Cardiac ventricle fibroblast (primary cell): ENCODE measurements around the genes ZNF879 and ZNF354C.

GRCh38 chr5:177602107-177602774 is 2.3 kb downstream of the B4GALT7 start:
- RAMPAGE, long total RNA = no peak

- RAMPAGE, long total RNA = no peak
Observed at GRCh38 chr5:177607256-177608263, 7.6 kb downstream of the B4GALT7 start.

GRCh38 chr5:177617637-177618502 is 17.9 kb downstream of the B4GALT7 start:
- RAMPAGE, long total RNA = no peak

DNA sequence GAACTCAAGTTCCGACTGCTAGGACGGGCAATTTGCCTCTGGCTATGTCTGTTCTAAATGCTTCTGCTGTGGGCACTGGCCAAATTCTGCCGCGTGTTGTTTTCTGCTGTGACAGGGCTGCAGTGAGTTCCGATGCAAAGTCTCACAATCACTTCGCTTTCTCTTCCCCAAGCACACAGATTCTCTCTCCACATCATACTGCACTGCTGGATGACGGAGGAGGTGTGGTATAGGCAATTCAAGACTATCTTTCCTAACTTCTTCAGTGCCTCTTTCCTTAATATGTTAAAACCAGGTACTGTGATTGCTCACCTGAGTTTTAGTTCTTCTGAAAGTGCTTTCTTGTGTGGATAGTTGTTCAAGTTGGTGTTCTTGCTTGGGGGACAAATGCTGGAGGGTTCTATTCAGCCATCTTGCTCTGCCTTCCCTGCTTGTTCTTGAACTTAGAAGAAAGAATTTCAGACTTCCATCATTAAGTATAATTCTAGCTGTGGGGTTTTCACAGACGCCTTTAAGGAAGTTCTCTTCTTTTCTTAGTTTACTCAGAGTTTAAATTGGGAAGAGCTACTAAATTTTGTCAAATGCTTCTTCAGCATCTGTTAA is 41.7 kb downstream of the B4GALT7 start:
- RAMPAGE, long total RNA = no peak

- RAMPAGE, long total RNA = no peak
Observed at GRCh38 chr5:177782638-177783416, 182.9 kb downstream of the B4GALT7 start.

- RAMPAGE, long total RNA = no peak
Observed at GRCh38 chr5:177944292-177944737, 51.7 kb downstream of the PROP1 start.

DNA sequence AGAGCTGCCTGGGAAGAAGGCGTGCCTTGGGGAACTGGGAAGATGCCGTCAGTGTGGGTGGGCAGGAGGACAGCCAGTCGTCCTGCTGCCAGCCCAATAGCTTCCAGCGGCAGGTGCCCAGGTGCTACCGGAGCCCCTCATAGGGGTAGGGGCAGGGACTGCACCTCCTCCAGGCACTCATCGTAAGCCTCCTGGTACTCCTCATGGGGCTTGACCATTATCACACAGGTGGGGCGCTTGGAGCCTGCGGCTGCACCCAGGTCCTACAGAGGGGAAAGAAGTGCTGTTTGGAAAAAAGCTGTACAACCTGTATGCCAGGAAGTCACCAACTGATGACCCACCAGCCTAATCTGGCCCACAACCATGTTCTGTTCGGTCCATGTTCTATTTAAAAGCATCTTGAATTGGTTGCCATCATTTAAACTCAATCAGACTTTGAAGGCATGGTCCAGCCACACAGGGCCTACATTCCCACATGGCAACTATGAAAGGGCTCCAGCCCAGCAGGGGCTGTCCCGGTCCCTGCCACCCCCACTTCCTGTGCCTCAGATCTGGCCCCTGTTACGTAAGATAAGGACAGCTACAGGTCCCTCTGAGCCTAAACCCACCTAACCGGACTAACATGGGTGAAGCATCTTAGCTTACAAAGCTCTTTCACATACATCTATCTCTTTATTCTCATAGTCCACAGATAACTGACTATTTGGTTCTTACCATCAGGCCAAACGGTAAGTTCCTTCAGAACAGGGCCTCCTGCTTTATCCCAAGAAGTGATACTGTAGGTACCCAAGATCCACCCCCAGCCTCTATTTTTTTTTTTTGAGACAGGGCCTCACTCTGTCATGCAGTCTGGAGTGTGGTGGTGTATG is 3.9 kb downstream of the NHP2 start:
- RAMPAGE, long total RNA = no peak

GRCh38 chr5:178206232-178206984 is 2.1 kb downstream of the HNRNPAB start:
- RAMPAGE, long total RNA = no peak

GRCh38 chr5:178220617-178221245 is 11.9 kb downstream of the PHYKPL start:
- RAMPAGE, long total RNA = no peak

GRCh38 chr5:178331349-178332311 is 99.0 kb upstream of the PHYKPL start:
- RAMPAGE, long total RNA = no peak

GRCh38 chr5:178356384-178357612 is 124.2 kb upstream of the PHYKPL start:
- RAMPAGE, long total RNA = no peak

GRCh38 chr5:178396768-178397132 is 164.1 kb upstream of the PHYKPL start:
- RAMPAGE, long total RNA = no peak

- RAMPAGE, long total RNA = no peak
Observed at GRCh38 chr5:178428329-178428810, 161.8 kb downstream of the COL23A1 start.

DNA sequence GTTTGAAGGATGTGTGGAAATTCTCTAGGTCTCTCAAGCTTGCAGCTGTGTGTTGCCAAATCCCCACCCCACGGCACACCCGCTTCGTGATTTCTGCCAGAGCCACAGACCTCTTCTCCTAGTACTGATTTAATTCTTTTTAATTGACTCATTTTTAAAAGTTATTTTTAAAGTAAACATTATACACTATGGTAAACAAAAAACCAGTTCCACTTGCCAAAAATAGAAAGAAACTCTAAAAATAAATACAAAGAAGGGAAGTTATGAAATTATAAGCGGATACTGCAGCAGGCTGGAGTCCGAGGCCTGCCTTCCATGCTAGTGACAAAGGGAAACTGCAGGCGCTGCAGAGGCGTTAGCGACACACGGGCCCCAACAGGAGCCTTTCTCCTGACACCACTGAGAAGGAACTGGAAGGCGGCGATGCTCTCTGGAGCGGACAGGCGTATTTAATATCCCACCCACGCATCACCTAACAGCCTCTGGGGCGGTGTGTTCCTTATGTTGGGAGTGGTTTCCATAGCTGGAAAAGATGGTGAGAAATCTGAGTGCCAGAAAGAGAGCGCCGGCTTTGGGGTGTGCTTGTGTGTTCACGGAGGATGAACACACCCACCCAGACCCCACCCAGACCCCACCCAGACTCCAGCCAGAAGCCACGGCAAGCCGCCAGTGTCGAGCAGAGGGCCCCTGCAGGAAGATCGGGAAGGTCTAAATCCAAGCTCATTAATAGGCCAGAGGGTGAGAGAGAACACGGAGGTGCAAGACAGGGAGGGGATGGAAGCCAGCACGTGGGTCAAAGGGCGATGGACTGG is 122.4 kb downstream of the COL23A1 start:
- RAMPAGE, long total RNA = no peak

GRCh38 chr5:178699171-178699476 is 31.3 kb downstream of the ZNF354A start:
- RAMPAGE, long total RNA = no peak

GRCh38 chr5:178832954-178833325 is 26.8 kb upstream of the ZNF354B start:
- RAMPAGE, long total RNA = no peak

DNA sequence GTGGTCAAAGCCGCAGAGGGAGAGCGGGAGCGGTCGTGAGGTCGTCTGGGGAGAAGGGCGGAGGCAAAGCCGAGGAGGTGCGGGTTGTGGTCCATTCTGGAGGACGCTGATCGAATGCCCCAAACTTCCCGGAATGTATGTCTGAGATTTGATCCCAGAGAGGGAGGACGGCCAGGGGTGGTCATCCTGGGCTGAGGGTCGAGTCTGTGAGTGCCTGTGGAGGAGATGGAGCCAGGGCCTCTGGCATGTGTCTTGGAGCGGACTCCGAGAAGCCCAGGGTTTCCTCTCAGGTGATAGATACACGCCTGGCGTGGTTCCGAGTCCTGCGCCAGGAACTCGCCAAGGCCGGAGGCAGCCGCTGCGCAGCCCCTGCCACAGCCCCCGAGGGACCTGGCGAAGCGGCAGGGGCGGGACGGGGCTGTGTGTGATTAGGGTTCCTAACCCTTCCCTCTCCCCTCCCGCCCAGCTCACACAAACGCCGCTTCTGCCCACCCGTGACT is 362 bp downstream of the ZNF454 start:
- RAMPAGE, long total RNA = no peak

DNA sequence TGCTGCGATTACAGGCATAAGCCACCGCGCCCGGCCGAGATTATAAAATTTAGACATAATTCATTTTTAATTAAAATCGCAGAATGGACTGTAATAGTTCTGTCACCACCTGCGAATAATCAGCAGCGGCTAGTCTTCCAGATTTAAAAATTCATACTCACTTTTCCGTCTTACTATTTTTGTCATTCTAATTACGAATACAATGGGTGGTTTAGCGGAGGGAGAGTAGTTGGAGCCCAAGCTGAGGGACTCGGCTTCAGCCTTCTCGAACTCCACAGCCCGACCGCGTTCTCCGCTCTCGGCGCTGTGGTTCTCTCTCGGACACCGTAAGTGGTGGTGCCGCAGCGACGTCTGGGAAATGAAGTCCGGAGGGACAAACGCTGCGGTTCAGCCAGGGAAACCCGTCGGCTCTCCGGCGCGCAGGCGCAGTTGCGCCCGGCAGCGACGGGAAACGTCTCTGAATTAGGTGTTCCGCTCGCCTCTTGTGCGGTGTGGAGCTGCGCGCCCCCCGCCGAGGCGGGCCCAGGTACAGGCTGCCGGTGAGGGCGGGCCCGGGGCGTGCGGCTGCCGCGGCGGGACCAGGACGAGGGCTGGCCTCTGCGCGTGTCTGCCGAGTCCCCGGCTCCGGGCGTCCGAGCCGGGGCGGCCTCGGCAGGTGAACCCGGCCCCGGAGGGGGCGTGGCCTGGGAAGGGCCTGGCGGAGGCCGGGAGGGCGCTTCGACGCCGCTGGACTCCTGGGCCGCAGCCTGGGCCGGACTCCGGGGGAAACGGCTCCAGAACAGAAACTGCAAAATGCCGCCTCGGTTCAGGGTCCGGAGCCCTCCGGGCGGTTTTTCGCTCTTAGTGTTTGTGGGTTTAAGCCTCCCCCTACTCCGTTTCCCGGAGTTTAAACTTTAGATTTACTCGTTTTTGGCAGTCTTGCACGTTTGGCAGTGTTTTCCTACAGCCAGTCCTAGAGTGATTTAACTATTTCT is at the start of gene ZNF879:
Gene ZNF879, plus strand, starts transcription at position 426 of the 974 bp plus-strand sequence.
- RAMPAGE, long total RNA = no peak

DNA sequence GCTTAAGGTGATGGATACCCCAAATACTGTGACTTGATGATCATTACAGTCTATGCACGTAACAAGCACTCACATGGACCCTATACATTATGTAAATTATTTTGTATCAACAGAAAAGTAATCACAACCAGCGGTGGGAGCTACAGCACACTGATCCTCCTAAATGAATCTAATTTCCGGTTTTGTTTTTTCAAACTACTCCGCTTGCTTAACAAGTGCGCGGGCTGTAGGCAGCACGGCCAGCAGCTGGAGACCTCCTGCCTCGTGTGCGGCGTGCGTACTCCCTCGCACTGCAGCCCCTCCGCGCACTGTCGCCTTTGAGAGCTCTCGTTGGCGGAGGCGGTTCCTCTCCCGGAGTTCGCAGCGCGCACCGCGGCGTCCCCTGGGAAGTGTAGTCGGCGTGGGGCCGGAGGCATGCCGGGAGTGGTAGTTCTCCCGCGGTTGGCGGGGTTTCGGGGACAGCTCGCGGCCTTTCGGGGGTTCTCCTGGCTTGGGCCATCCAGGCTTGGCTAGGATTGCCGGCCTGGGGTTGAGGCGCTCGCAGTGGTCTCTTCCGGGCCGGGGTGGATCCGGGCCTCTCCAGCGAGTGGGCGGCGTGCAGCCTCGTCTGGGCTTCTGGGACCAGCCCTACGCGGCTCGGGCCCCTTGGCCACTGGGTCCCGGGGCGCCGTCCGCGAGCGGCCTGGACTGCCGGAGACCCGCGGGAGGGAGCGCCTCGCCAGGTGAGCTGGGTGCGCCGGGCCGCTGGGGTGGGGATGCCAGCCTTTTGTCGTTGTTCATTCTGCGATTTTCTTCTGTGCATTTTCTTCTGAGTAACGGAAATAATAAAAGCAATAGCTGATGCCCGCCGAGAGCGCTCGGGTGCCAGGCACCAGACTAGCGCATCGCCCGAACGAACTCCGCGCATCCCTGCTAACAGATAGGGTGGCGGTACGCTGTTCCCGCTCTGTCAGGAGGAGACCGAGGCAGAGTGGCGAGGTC is at the start of gene ZNF354C:
Gene ZNF354C, plus strand, starts transcription at position 429 of the 981 bp plus-strand sequence.
- RAMPAGE, long total RNA = no peak

DNA sequence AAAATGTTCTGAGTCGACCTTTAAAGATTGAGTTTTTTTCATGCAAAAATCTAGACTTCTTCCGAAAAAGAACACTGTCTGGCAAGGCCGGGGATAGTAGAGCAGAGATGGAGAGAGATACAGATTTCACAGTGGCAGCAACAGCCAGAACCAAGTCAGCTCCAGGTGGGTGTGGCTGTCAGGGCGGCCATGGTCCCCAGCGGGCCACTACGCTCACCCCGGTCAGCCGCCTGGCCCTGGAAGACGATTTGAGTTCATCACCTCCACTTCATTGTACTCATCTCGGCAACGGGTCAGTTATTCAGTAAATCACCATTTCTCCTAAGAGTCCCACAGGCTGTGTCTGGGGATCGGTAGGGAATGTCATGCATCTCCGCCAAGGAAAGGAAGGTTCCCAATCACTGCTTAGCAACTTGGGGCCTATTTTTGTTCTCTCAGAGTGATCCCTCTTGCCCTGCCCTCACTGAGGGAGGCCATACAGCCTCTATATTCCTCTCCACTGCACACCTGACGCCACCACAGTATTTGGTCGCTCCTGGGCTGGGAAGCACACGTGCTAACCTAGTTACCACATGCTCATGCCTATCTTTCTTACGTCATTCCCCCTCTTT is 53.1 kb downstream of the ZNF354C start:
- RAMPAGE, long total RNA = no peak